PC-3 (cell line): ENCODE results near the genes SWI5 and COQ4.

DNA sequence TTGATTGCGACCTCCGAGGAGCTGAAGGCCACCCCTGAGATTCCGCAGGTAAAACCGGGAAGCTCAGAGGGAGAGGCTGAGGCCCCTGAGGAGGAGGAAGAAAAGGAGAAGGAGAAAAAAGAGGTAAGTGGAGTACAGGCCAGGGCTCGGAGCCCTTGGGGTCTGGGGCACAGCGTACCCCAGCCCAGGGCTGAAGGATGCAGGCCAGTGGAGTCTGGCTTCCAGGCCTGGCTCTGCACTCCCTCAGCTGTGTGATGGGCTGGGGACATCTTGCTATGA lies 7.8 kb downstream of the TOR2A start:
- RAMPAGE, long total RNA, result no peak

DNA sequence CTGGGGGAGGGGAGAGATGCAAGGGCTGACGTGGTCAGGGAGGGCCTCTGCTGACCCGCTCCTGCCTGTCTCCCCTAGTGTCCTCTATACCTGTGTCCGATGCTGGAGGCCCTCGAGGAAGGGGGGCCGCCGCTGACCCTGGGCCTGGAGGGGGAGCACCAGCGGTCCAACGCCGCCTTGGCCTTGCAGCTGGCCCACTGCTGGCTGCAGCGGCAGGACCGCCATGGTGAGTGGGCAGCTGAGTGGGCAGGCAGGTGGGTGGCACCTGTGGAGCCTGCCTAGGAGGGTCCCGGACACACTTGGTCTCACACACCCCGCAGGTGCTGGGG lies 5.8 kb downstream of the FPGS start:
- RAMPAGE, long total RNA, result no peak

- RAMPAGE, long total RNA, result no peak
These were observed 17.3 kb downstream of the FPGS start for GRCh38 chr9:127819795-127820509.

GRCh38 chr9:127848043-127848400 lies 6.4 kb downstream of the ENG start:
- RAMPAGE, long total RNA, result no peak

GRCh38 chr9:127867517-127868127 lies 9.9 kb downstream of the AK1 start:
- RAMPAGE, long total RNA, result no peak

- RAMPAGE, long total RNA, result no peak
These were observed 1.1 kb downstream of the ST6GALNAC6 start for GRCh38 chr9:127898351-127898732.

- RAMPAGE, long total RNA, result no peak
These were observed 17.7 kb upstream of the DPM2 start for GRCh38 chr9:127955175-127955841.

GRCh38 chr9:127965236-127966341 lies 15.2 kb downstream of the EEIG1 start:
- RAMPAGE, long total RNA, result no peak

DNA sequence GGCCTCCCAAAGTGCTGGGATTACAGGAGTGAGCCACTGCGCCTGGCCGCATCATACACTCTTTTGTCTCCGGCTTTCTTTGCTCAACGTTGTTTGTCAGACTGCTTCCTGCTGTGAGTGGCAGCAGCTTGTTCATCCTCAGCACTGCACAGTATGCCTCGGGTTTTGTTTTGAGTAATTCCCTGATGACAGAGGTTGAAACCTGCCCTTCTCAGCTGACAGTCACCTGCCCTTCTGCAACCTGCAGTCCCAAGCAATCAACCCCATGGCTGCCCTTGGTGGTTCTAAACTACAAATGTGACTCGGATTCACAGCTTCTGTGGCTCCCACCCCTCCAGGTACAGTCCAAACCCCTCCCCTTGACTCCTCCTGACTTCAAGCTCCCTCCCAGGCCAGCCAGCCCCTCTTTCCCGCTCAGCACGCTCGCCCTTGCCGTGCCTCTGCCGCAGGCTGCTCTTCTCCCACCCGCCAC lies 10.4 kb downstream of the EEIG1 start:
- RAMPAGE, long total RNA, result no peak

DNA sequence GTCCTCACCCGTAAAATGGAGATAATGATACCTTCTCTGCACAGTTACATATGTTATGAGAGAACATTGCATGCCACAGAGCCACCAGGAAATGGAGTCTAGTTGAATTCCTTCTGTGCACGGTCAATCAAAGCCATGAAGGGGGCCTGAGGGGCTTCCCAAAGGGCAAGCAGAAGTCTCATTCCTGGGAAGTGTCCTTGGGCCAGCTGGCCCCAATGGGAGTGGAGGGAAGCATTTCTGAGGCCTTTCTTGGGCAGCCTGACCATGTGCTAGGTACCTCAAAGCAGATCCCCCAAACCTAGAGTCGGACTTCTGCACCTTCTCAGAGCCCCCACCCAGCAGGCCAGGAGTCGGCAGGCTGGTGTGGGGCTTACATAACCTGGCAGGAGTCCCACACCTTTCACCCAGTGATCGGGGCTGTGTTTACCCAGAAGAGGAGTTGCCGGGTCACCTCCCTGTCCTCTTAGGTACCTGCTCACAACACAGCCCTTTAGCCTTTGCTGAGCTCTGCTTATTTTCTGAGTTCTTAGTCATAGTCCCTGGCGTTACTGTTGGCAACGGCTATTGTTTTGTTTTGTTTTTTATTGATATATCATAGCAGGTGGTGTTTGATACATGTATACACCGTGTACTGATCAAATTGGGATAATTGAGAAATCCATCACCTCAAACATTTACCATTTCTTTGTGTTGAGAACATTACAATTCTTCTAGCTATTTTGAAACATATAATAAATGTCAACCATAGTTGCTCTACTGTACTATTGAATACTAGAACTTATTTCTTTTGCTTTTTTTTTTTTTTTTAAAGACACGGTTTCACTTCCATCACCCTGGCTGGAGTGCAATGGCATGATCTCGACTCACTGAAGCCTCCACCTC lies 10.2 kb upstream of the EEIG1 start:
- RAMPAGE, long total RNA, result no peak

DNA sequence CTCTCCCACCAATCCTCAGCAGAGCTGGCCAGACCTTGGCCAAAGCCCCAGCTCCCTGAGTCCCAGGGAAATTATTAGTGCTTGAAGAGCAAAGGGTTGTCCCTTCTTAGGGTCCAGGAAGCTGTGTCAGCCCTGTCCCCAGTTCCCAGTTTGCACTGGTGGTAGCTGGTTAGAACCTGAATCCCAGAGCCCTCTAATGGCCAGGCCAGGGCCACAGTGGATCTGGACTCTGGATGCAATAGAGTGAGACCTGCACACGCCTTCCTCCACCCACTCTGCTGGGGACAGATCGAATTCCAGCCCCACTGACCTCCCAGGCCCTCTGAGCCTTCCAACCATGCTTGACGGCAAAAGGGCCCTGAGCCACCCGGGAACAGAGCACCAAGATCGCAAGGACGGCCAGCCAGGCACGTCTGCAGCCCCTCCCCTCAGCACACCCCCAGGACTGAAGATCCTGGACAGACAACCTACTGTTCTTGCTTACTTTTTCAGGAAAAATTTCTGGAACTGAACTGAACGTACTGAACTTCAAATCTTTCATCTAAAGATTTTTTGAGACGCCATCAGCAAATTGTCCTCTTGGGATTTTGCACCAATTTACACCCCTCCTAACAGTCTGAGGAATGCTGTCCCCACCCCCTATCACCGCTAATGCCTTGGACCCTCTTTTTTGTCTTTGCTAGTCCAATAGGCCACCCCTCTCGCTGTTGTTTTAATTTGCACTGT lies 23.6 kb downstream of the NAIF1 start:
- RAMPAGE, long total RNA, result no peak

- RAMPAGE, long total RNA, result no peak
These were observed 741 bp downstream of the NAIF1 start for GRCh38 chr9:128066257-128066901.

DNA sequence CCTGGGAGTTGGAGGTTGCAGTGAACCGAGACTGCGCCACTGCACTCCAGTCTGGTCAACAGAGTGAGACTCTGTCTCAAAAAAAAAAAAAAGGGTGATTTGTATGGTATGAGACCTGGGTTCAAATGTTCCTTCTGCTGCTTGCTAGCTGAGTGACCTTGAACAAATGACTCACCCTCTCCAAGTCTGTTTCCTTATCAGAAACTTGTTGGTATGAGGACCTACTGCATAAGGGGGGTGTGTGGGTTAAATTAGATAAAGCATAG lies 9.8 kb downstream of the SLC25A25 start:
- RAMPAGE, long total RNA, result no peak

GRCh38 chr9:128106534-128107110 lies 20.9 kb downstream of the PTGES2 start:
- RAMPAGE, long total RNA, result no peak

GRCh38 chr9:128160754-128161787 lies 1.0 kb downstream of the BBLN start:
- RAMPAGE, long total RNA, result no peak

GRCh38 chr9:128258600-128259391 lies 17.0 kb downstream of the GOLGA2 start:
- RAMPAGE, long total RNA, result no peak

- RAMPAGE, long total RNA, result start-site peak on the plus strand at chr9:128276243-128276288, 92 and 19 reads in 2 replicates
These were observed at the start of gene SWI5 for GRCh38 chr9:128276108-128276391. TSS of gene SWI5 (plus strand) at chr9:128276276.

GRCh38 chr9:128298762-128299478 lies 22.8 kb downstream of the SWI5 start:
- RAMPAGE, long total RNA, result no peak

- RAMPAGE, long total RNA, result start-site peak on the minus strand at chr9:128322419-128322443, 58 and 27 reads in 2 replicates
These were observed at the start of gene COQ4 for GRCh38 chr9:128322304-128323307. TSS of gene COQ4 (plus strand) at chr9:128322839.

DNA sequence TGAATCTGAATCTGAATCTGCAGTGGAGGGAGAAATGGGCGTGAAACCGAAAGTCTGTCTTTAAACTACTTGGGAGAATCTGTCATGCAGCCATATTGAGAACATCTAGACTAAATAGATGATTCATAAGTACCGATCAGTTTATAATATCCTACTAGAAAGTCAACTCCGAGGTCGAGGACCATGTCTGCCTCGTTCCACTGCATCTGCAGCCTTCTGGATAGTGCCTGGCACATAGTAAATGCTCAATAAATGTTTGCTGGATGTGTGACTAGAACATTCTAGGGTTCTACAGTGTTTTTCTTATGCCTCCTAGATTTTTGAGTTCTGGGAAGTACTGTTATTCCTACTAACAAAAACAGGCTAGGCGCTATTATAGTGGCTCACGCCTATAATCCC lies 668 bp downstream of the COQ4 start:
- RAMPAGE, long total RNA, result no peak